Skeletal muscle satellite cell (primary cell): ENCODE data around the gene STPG4.

GRCh38 chr2:47066195-47066328 lies 89.0 kb downstream of the STPG4 start:
- CAGE, long polyA plus RNA = no peak

- CAGE, long polyA plus RNA = no peak
Observed at GRCh38 chr2:47076568-47077317, 78.4 kb downstream of the STPG4 start.

DNA sequence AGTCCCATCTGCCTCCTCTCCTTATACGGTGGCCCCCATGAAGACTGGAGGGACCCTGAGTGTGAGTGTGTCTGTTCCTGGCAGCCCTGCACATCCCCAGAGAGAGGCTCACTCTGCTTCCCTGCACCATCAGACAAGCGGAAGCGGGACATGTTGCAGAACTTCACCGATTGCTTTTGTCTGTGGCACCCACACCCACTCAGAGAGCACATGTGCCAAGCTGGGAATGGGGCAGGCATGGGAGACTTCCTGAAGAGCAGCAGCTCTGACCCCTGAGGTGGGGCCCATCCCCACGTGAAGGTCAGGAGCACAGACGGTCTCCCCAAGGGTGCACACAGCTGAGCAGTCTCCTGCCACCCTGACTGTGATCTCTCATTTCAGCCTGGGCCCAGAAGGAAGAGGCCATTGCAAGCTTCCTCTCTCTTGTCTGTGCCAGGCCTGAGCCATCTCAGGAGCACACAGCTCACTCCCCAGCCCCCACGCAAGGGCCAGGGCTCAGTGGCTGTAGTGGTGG lies 75.4 kb downstream of the STPG4 start:
- CAGE, long polyA plus RNA = no peak

DNA sequence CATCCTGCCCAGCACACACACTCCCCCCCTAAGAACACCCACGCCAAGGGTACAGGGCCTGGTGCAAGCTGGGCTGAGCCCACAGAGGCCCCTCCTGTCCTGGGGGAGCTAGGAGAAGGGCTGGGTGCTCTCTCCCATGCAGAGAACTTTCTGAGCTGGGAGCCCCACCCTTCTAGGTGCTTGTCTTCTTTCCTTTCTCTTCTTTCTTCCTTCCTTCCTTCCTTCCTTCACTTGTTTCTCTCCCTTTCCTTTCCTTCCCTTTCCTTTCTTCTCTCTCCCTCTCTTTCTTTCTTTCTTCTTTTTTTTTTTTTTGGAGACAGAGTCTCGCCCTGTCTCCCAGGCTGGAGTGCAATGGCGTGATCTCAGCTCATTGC lies 74.9 kb downstream of the STPG4 start:
- CAGE, long polyA plus RNA = no peak

DNA sequence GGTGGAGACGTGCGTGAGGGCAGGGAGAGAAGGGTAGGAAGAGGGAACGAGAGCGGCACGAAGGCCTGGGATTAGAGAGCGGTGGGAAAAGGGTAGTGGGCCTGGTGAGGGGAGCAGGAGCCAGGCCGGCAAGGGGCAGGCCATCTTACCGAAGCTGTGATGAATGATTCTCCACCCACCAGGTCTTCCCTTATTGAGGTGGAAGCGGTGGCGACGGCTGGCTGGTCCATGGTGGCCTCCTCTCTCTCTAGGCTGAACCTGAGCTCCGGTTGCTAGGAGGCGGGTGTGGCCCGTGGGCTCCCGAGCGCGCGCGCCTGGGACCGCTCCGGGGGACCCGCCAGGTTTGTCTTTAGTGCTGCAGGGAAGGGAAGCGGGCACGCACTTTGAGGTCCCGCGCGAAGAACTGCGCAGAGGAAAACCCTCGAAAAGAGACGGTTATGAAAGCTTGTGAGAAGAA lies at the start of gene STPG4:
Gene STPG4 (minus strand): TSS at position 287 of the 457 bp plus-strand sequence.
- CAGE, long polyA plus RNA = no peak

GRCh38 chr2:47269688-47269945 lies 93.3 kb upstream of the CALM2 start:
- CAGE, long polyA plus RNA = no peak

GRCh38 chr2:47271224-47271540 lies 94.9 kb upstream of the CALM2 start:
- CAGE, long polyA plus RNA = no peak

- CAGE, long polyA plus RNA = no peak
Observed at GRCh38 chr2:47310009-47311157, 58.7 kb upstream of the EPCAM start.

GRCh38 chr2:47311158-47311544 lies 58.0 kb upstream of the EPCAM start:
- CAGE, long polyA plus RNA = no peak

DNA sequence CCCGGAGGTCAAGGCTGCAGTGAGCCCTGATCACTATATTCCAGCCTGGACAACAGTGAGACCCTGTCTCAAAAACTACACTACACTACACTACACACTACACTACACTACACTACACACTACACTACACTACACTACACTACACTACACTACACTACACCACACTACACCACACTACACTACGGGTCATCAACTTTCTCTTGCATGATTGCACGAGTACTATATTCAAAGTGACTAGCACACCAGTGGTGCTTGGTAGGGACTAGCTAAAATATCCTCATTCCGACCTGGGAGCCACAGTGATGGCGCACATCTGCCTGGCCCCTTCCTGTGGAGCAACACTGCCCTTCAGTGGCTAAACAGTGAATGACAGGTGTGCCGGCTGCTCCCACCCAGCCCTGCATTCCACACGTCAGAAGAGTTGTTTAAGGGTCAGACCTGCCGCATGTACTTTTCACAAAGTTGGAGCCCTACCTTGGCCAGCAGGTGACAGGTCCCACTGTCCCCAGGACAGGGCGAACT lies 46.1 kb upstream of the EPCAM start:
- CAGE, long polyA plus RNA = no peak

DNA sequence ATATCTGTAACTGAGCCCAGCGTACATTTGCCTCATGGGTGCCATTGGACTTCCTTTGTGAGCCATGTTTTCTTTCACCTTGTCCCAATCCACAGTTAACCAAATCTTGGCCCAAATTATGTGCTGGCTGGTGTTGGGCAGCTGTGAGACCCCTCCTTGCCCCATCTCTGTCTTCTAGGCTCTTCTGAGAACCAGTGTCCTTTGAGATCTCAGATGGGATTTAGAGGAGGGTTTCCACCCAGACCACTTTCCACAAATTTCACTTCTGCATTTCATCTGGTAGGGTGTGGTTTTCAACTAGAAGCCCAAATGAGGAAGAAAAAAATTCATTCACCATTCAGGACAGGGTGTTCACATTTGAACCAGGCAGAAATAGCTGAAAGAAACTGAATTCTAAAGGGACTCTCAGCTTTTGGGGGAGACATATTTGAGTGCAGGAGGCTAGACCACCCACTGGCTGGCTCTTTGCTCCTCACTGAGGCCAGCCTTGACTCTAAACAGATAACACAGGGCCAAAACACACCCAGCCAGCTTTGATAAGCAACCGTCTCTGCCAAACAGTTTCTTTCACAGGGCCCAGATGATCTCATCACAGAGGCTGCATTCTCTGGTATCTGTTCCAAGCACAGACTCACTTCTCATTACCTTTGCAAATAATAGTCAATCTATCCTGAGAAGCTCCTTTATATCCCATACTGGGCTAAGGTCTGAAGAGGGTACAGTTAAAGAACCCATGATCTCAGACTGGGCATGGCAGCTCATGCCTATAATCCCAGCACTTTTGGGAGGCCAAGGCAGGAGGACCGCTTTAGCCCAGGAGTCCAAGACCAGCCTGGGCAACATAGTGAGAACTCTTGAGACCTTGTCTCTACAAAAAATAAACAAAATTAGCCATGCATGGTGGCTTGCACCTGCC lies 32.3 kb upstream of the EPCAM start:
- CAGE, long polyA plus RNA = no peak

- CAGE, long polyA plus RNA = no peak
Observed at GRCh38 chr2:47654520-47655783, 84.2 kb upstream of the KCNK12 start.

DNA sequence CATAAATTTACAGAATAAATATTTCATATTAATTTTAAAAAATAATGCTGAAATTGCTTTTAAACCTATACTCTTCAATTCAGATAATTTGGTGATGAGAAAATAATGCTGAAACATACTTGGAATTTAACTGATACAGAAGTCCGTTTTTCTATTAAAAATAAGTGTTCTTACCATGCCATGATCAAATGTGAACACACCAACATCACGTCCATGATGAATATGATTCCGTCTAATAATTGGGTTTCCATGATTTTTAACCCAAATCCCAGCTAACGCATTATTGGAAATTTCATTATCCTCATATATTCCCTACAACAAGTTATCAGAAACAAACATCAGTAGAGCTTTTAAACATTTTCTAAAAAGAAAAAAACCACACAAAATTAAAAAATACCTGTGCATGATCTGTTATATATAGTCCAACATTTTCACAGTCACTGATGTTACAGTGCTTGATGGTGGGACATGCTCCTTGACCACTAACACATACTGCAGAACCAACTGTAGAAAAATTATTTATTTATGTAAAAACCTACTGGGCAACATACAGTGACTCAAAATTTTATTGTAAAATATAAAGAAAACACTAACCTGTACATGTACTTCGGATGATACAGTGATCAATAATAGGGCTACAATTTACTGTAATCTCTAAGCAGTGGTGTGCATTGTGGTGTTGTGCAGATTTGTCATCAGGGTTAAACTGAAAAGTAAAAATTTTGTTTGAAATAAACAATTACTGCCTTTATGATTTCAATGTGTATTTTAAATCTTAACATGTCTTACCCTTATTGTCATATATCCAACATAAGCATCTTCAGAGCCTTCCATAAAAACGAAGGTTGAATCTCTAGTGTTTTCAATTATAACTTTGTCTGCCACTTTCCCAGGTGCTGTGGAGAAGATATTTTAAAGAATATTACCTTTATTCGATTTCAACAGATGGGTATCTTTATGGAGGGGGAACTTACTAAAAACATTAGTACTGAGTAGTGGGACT lies 49.5 kb downstream of the MSH6 start:
- CAGE, long polyA plus RNA = no peak

DNA sequence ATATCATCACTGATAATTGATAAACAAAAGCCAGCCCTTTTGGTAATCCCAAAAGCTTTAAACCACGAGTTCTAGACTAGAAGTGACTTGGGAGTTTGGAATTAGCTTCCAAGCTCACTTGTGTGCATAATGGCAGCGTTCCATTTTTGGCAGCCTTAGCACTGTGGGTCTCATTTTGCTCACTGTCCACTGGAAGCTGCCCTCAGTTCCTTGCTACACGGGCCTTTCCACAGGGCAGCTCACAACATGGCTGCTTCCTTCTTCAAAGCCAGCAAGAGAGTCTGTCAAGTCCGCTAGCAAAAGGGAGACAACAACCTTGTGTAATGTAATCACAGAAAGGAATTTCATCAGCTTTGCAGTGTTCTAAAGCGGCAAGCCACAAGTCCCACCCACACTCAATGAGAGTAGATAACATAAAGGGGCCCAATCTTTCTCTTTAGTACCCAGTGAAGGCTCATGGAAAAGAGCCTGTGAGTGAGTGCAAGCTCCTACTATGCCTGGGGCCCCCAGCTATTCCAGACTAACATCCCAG lies 168.6 kb upstream of the FOXN2 start:
- CAGE, long polyA plus RNA = no peak

DNA sequence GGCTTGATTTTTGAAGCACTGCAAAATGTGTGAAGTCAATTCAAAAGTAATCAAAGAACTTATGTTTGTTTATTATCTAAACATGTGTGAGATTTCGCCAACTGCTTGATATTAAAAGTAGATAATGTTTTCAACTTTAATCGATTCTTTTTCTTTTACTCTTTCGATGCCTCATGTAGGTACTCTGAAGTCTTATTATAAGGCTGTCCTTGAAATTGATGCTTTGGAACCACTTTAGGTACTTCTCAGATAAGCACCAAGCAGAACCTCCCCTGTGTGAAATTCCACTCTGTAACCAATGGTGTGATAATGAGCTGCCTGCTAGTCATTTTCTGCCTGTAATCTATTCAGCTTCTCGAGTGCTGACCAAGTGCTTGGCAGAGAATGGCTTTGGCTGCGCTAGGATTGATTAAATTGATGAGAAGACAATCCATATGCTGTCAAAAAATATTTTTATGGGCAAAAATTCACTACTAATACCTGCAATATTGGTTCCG lies 42.8 kb upstream of the PPP1R21 start:
- CAGE, long polyA plus RNA = no peak

DNA sequence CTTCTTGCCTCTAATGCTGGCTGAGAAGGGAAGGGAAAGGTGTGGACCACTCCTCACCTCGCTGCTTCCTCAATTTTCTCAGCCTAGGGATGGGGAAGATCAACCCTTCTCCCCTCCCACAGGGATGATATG lies 598 bp downstream of the PPP1R21 start:
- CAGE, long polyA plus RNA = no peak

- CAGE, long polyA plus RNA = no peak
Observed at GRCh38 chr2:48478881-48479682, 38.5 kb downstream of the PPP1R21 start.

DNA sequence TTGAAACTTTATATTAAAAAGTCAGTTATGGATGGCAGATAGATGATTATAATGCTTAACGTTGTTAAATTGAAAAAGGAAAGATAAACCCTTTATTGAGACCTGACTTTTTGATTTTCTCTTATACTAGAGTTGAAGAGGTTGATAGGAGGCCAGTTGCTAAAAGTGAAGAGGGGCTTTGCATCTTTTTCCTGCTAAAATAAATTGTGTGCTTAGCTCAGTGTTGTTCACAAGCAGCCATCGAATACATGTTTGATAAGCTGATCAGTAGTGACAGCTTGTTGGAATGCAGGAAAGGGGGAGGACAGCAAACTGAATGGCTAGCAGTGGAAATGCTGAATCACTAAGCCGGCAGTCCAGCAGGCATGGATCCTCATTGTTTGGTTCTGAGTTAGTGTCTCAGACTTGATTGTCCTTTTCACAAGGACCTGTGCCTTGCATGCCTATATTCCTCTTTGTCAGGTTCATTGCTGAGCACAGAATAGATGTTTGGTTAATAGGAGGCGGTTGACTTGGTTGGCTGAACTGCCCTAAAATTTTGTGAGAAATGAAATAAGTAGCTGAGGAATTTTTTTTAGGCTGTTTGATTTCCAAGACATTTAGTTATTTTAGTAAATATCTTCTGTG lies 21.6 kb upstream of the STON1 start:
- CAGE, long polyA plus RNA = no peak

DNA sequence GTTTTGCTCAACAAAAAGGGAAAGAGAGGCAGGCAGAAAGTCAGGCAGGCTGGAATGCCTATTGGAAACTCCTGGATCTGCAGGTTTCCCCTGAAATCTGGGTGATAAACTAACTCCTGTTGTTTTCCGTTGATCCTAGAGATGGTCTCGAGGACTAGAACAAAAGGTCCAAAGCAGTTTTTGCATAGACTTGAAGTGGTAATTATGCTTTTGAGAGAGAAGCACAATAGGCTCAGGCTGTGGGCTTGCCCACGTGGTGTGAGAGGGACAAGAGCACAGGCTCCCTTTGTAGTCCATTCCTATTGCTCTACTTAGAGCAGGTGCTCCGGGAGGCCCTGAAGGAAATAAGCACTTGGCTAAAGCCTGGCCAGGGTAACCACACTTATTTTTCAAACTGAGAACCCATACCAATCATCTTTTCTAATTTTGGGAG lies 31.9 kb upstream of the GTF2A1L start:
- CAGE, long polyA plus RNA = no peak

DNA sequence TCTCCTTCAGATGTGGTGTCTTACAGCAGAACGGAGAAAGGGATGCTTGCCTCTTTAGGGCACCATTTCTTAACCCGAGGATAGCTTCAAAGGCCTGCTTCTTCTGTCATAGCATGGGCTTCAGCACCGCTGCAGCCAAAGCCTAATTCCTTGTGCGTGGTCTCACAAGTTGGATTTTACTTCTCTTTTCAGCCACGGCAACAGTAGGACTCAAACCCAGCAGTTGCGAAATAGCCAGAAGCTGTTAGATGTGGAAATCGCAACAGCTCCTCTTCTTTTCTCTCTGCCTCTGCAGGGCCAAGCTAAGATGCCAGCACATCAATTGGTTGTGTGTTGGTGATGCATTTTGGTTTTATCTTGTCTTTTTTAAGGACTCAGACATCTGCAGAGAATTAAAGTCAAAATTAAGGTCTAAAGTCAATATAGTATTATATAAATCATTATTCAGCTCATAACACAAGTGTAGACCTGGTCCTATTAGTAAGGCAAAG lies 3.1 kb downstream of the NRXN1 start:
- CAGE, long polyA plus RNA = no peak